H1 (cell line): ENCODE measurements around the gene KCNQ2.

DNA sequence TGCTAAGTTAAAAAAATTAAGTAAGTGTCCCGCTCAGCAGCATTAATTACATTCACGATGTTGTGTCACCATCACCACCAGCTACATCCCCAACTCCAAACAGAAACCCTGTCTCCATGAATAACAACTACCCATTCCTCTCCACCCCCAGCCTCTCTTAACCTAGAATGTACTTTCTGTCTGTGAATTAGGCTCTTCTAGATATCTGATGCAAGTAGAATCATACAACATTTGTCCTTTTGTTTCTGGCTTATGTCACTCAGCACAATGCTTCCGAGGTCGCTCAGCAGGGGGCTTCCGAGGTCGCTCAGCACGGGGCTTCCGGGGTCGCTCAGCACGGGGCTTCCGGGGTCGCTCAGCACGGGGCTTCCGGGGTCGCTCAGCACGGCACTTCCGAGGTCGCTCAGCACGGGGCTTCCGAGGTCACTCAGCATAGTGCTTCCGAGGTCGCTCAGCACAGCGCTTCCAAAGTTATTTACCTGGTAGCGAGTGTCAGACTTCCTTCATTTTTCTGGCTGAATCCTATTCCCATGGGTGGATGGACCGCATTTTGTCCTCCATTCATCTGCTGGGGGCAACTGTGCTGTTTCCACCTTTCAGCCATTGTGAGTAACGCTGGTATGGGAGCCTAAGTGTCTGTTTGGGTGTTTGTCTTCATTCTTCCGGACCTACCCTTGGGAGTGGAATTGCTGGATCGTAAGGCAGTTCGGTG, 31.0 kb upstream of the BHLHE23 start:
- RRBS: no CpG with 5 or more reads among the region's 29 CpGs
CAGE:
- cytosol, long polyA plus RNA: no peak
- long polyA plus RNA: no peak
- nucleus, long polyA plus RNA: no peak

DNA sequence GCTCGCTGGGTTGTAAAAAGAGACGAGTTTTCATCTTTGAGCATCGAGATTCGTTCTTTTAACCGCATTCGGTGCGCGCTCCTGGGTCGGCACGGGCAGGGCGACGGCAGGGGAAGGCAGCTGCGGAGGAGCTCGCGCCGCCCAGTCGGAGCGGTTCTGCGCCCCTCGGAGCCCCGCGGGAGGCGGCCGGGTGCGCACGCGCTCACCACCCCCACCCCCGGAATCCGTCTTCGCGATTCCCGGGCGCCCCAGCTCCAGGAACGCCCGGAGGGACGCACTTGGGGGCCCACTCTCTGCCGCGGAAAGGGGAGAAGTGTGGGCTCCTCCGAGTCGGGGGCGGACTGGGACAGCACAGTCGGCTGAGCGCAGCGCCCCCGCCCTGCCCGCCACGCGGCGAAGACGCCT, 37.9 kb downstream of the YTHDF1 start:
- RRBS: no CpG with 5 or more reads among the region's 50 CpGs
CAGE:
- cytosol, long polyA plus RNA: no peak
- long polyA plus RNA: no peak
- nucleus, long polyA plus RNA: no peak

DNA sequence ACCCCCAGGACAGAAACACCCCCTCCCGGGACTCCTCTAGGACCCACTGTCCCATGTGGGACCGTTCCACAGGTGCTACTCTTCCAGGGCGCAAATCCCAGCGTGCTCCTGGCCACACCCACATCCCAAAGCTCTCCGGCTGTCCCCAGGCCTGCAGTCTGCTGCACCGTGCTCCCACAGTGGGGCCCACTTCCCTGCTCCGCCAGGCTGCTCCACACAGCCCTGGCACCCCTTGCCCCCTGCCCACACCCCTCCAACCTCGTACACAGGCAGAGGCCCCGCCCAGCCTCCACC, 27.4 kb downstream of the YTHDF1 start:
- RRBS: 100% methylated on average over 1 of the region's 9 CpGs
CAGE:
- cytosol, long polyA plus RNA: no peak
- long polyA plus RNA: no peak
- nucleus, long polyA plus RNA: no peak

GRCh38 chr20:63335753-63336203, 25.4 kb downstream of the CHRNA4 start:
- RRBS: no CpG with 5 or more reads among the region's 11 CpGs
CAGE:
- cytosol, long polyA plus RNA: no peak
- long polyA plus RNA: no peak
- nucleus, long polyA plus RNA: no peak

- RRBS: under 1% methylated on average over 64 of the region's 93 CpGs
CAGE:
- cytosol, long polyA plus RNA: start-site peak on the minus strand at chr20:63472591-63472641, 320 reads
- long polyA plus RNA: start-site peak on the minus strand at chr20:63472591-63472668, 528 and 252 reads in 2 replicates
- nucleus, long polyA plus RNA: start-site peak on the minus strand at chr20:63472591-63472606, 80 reads
Observed at GRCh38 chr20:63472129-63472882, at the start of gene KCNQ2. TSS of gene KCNQ2 (minus strand) at chr20:63472655.

- RRBS: 2% methylated on average over 29 of the region's 90 CpGs
CAGE:
- cytosol, long polyA plus RNA: no peak
- long polyA plus RNA: no peak
- nucleus, long polyA plus RNA: start-site peak on the minus strand at chr20:63488067-63488115, 5 reads
Observed at GRCh38 chr20:63488060-63488825, 10.6 kb downstream of the EEF1A2 start.

DNA sequence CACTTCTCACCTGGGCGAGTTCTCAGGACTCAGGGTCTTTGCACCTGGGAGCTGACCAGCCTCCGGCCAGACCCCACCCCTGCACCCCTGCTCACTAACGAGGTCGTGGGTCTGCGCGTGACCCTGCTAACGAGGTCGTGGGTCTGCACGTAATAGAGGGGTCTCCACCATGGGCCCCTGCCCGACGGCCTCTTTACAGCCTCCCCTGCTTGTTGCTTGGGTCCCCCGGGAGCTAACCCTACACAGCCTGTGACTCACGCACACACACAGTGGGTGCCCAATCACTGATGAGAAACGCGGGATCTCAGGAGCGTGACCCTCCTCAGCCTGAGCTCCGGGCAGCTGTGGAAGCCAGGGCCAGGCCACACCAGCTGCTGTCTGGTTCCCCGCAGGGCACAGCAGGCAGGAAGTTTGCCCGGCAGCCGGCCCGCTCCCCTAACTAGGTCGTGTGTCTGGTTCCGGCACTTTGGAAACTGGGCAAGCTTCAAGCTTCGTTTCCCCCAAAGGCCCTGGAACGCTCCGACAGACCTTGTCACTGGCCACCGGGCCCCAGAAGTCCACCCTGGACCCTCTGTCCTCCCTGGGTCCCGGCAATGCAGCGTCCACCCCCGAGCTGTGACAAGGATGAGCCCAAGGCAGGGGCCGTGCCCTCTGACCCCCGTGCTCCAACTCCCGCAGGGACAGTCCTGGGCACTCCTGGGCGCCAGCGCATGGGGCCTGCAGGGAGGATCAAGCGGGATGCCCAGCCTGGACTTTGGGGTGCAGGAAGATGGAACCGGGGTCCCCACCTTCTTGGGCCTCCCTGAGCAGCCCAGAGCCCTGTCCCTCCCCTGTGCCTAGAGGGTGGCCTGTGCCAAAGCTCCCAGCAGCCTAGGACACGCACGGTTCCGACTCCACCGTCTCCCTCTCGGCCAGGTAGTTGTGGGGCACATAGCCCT, 705 bp downstream of the PTK6 start:
- RRBS: 92% methylated on average over 14 of the region's 42 CpGs
CAGE:
- cytosol, long polyA plus RNA: no peak
- long polyA plus RNA: no peak
- nucleus, long polyA plus RNA: no peak

- RRBS: no CpG with 5 or more reads among the region's 17 CpGs
CAGE:
- cytosol, long polyA plus RNA: no peak
- long polyA plus RNA: no peak
- nucleus, long polyA plus RNA: no peak
Observed at GRCh38 chr20:63538528-63539077, 1.4 kb upstream of the PTK6 start.

- RRBS: no CpG with 5 or more reads among the region's 20 CpGs
CAGE:
- cytosol, long polyA plus RNA: no peak
- long polyA plus RNA: no peak
- nucleus, long polyA plus RNA: no peak
Observed at GRCh38 chr20:63612258-63612876, 14.5 kb downstream of the GMEB2 start.

DNA sequence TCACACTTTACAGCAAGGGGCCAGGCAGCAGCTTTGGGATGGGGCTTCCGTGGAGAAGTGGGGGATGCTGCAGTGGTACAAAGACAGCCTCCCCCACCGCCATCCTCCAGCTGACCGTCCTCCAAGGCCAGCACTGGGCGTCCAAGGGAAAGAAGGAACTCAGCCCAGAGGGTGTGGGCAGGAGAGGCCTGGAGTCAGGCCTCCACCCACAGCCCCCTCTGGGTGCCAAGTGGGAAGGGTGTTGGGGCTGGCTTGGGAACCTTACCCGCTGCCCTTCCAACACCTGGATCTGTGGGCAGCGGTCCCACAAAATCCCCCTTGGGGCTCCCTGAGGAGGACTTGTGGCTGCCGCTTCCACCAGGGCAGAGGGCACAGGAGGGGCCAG, 13.1 kb downstream of the STMN3 start:
- RRBS: no CpG with 5 or more reads among the region's 7 CpGs
CAGE:
- cytosol, long polyA plus RNA: no peak
- long polyA plus RNA: no peak
- nucleus, long polyA plus RNA: no peak

- RRBS: 97% methylated on average over 7 of the region's 28 CpGs
CAGE:
- cytosol, long polyA plus RNA: no peak
- long polyA plus RNA: no peak
- nucleus, long polyA plus RNA: no peak
Observed at GRCh38 chr20:63685446-63686297, 10.8 kb upstream of the TNFRSF6B start.

DNA sequence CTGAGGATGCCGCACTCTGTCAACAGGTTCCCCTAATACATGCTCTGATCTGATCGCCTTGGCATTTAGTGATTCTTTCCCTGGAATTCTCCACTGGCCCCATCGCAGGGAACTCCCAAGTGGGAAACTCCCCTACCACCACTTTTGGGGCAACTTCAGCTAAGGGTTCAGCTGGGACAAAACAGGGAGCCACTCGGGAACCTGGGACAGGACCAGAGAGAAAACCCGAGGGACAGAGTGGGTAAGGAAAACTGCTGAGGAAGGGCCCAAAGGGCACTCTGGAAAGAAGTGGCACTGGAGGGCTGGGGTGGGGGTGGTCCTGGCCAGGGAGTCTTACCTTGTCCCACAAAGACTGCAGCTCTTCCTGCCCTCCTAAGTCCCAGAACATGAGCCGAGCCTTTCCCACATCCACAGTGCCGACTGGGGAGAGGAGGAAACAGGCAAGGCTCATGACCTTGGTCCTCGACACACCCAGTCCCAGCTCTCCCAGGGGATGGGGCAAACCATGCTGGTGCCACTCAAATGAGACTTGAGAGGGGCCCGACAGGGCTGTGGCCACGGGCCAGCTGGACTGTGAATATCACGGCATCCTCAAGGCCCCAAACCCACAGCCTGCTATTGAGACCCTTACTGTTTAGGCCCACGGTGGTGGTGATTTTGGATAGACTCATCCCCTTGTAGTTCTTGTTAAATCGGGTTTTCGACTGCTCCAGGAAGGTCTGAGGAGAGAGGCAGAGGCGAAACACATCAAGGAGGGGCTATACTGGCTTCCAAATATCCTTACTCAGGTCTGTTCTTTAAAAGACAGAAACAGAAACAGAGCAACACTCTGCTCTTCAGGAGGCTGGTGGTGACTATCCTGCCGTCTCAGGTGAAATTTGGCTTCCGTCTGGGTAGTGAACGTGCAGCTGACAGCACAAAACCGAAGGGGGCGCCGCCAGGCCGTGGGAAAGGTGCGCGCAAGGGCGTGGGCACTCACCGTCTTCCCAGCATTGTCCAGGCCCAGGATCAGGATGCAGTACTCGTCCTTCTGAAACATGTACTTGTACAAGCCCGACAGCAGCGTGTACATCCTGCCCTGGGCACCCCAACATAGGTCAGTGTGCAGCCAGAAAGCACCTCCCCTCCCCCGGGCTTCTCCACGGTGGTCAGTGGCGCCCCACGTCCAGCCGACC, 1.4 kb downstream of the ARFRP1 start:
- RRBS: no CpG with 5 or more reads among the region's 34 CpGs
CAGE:
- cytosol, long polyA plus RNA: no peak
- long polyA plus RNA: no peak
- nucleus, long polyA plus RNA: no peak

- RRBS: 92% methylated on average over 5 of the region's 14 CpGs
CAGE:
- cytosol, long polyA plus RNA: no peak
- long polyA plus RNA: no peak
- nucleus, long polyA plus RNA: no peak
Observed at GRCh38 chr20:63767532-63767940, 28.0 kb downstream of the SLC2A4RG start.

DNA sequence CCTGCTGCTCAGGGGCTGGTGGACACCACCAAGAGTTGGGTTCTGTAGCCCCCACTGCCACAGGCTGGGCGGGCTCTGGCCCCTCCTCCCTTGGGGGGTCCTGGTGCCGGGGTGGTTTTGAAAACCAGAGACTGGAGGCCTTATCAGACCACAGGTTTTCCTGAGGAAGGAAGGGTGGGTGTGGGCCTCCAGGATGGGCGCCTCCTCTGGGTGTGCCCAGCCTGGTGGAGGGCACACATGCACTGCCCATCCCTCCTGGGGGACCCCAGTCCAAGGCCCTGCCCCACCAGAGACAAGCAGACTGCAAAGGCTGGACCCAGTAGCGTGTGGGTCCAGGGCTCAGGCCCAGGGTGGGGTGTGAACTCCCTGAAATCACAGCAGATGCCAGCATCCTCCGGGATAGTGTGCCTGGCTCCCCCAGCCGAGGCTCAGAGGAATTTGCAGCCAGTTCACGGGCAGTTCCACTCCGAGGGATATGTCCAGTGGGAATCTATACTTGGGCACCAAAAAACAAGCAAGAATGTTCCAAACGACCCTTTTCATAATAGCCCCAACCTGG, 13.5 kb upstream of the ZBTB46 start:
- RRBS: no CpG with 5 or more reads among the region's 9 CpGs
CAGE:
- cytosol, long polyA plus RNA: no peak
- long polyA plus RNA: no peak
- nucleus, long polyA plus RNA: no peak

DNA sequence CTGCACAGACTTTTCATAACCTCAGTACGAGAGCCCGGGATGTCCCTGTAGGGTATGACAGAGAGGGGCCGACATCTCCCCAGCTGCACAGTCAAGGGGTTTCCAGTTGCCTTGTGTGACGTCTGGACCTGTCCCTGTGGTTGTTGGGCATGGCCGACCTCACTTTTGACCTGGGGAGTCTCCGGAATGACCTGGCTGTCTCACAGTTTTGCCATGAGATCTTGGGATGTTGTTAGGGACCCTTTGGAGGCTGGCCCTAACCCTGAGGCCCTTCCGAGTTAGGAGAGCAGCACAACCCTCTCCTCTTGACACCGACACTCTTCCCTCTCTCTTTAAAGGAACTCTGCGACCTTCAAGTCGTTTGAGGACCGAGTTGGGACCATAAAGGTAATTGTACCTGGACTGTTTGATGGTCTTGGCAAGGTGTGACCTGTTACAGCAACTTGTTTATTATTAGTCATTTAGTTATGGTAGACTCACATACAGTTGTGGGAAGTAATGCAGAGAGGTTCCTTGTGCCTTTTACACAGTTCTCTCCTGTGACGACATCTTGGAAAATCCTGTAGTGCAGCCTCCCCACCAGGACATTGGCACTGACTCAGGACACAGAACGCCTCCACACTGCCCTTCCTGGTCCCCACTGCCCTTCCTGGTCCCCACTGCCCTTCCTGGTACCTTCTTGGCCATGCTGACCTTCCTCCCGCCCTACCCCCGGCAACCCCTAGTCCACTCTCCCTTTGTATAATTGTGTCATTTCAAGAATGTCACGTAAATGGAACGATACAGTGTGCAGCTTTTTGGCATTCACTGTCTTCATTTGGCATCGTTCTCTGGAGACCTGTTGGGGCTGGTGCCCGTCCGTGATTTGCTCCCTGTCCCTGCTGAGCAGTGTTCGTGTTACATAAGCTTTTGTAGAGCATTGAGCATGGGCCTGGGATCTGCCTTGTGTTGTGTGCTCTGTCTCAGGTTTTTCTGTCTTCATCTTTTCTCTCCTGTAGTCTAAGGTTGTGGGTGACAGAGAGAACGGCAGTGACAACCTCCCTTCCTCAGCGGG, 5.7 kb upstream of the DNAJC5 start:
- RRBS: no CpG with 5 or more reads among the region's 23 CpGs
CAGE:
- cytosol, long polyA plus RNA: no peak
- long polyA plus RNA: no peak
- nucleus, long polyA plus RNA: no peak

GRCh38 chr20:63889906-63890737, 4.8 kb upstream of the DNAJC5 start:
- RRBS: no CpG with 5 or more reads among the region's 21 CpGs
CAGE:
- cytosol, long polyA plus RNA: no peak
- long polyA plus RNA: no peak
- nucleus, long polyA plus RNA: no peak

GRCh38 chr20:63909697-63910262, 14.9 kb downstream of the DNAJC5 start:
- RRBS: no CpG with 5 or more reads among the region's 16 CpGs
CAGE:
- cytosol, long polyA plus RNA: no peak
- long polyA plus RNA: no peak
- nucleus, long polyA plus RNA: no peak

DNA sequence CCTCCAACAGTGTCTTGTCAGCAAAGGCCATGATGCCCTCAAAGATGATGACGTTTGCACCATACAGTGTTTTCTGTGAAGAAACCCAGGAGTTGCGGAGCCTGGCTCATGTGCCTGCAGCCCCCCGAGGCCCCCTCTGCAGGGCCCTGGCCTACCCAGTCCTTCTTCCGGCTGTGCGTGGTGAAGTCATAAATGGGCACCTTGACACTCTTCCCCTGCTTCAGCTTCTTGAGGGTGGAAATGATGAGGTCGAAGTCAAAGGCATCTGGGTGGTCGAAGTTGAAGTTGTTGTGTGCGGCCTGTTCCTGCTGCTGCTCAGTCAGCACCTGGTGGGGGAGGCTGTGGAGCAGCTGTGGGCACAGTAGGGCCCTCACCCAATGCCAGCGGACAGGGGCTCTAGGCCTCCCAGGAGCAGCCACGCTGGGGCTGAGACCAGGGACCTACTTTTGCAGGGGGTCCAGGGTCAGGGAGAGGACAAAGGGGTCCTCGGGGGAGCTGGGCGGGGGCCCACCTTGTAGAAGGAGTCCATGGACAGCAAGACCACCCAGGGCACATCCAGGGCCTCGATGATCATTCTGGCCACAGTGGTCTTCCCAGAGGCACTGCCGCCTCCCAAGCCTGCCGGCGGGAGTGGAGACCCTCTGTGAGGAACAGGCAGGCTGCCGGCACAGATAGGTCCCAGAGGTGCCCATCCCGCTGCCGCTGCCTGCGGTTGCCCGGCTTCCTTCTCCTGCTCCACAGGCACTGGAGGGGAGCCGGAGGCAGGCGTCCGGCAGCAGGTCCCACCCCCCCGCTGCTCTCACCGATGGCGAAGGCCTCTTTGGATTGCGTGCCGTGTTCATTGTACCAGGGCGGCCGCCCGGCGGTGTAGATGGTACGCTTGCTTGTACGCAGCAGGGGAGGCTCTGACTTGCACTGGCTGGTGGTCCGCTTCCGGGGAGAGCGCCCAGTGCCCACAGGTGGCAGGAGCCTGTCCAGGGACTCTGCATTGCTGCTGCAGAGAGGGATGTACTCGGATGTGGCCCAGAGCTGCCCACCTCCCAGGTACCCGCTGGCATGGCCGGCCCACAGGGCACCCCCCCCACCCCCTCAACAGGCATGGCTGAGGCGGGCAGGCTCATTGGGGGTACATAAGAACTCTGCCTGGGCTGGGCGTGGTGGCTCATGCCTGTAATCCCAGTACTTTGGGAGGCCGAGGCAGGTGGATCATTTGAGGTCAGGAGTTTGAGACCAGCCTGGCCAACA, 10.1 kb downstream of the UCKL1 start:
- RRBS: 96% methylated on average over 19 of the region's 44 CpGs
CAGE:
- cytosol, long polyA plus RNA: no peak
- long polyA plus RNA: no peak
- nucleus, long polyA plus RNA: no peak

GRCh38 chr20:63968880-63969476, 752 bp downstream of the ZNF512B start:
- RRBS: 14% methylated on average over 5 of the region's 31 CpGs
CAGE:
- cytosol, long polyA plus RNA: no peak
- long polyA plus RNA: no peak
- nucleus, long polyA plus RNA: no peak

- RRBS: 1% methylated on average over 17 of the region's 68 CpGs
CAGE:
- cytosol, long polyA plus RNA: no peak
- long polyA plus RNA: no peak
- nucleus, long polyA plus RNA: no peak
Observed at GRCh38 chr20:63978332-63979359, 796 bp downstream of the SAMD10 start.